Glomerular endothelial cell (primary cell): Measurements from ENCODE around the genes PDIA2, PIGQ, MCRIP2 and RHBDL1.

DNA sequence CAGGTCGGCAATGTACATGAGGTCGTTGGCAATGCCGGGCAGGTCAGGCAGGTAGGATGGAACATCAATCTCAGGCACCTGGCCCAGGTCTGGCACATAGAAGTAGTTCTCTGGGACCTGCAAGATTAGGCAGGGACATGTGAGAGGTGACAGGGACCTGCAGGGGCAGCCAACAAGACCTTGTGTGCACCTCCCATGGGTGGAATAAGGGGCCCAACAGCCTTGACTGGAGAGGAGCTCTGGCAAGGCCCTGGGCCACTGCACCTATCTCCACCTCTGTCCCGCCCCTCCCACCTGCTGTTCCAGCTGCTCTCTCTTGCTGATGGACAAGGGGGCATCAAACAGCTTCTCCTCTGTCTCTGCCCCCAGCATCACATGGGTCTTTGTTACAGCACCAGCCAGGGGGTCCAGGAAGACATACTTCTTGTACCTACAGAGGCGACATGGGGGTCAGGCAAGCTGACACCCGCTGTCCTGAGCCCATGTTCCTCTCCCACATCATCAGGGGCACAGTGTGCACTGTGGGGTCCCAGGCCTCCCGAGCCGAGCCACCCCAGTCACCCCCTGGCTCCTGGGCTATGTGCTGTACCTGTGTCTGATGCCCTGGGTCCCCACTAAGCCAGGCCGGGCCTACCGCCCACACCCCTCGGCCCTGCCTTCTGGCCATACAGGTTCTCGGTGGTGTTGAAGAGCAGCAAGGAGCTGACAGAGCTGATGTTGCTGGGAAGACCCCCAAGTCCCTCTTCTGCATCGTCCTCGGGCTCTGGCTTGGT, 36.6 kb downstream of the POLR3K start:
- RAMPAGE, long total RNA, result no peak

DNA sequence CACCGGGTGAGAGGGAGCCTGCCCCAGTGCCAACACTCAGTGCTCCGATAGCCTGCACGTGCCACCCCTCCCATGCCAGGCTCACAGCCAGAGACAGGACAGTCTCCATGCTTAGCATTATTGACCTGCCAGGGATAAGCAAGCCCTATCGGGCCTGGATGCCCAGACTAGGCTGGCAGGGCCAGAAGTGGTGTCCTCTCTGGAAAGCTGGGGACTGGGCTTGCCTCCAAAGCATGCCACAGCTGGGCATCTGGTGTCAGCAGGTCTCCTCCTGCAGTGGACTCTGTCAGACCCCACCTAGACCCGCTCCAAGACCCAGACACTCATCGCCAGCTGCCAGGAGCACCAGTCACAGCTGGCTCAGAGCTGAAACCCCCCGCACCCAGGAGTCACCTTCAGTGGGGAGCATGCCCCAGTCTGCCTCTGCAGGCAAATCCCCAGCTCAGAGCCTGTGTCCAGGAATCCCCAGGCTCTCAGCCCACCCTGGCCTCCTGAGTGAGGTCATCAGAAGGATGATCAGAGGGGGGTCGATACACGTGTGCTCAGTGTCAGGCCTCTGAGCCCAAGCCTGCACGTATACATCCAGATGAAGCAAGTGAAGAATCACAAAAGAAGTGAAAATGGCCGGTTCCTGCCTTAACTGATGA, 1.8 kb upstream of the RHBDF1 start:
- RAMPAGE, long total RNA, result no peak

- RAMPAGE, long total RNA, result no peak
These were observed 20.1 kb downstream of the MPG start for GRCh38 chr16:97874-98713.

- RAMPAGE, long total RNA, result no peak
These were observed at the start of gene PDIA2 for GRCh38 chr16:282922-283402. Gene PDIA2, plus strand, starts transcription at chr16:283164.

- RAMPAGE, long total RNA, result no peak
These were observed 6.4 kb downstream of the PDIA2 start for GRCh38 chr16:289156-289947.

- RAMPAGE, long total RNA, result no peak
These were observed 14.1 kb downstream of the PDIA2 start for GRCh38 chr16:296945-297502.

GRCh38 chr16:330089-330737, 22.3 kb downstream of the AXIN1 start:
- RAMPAGE, long total RNA, result no peak

GRCh38 chr16:345998-347276, 6.1 kb downstream of the AXIN1 start:
- RAMPAGE, long total RNA, result no peak

DNA sequence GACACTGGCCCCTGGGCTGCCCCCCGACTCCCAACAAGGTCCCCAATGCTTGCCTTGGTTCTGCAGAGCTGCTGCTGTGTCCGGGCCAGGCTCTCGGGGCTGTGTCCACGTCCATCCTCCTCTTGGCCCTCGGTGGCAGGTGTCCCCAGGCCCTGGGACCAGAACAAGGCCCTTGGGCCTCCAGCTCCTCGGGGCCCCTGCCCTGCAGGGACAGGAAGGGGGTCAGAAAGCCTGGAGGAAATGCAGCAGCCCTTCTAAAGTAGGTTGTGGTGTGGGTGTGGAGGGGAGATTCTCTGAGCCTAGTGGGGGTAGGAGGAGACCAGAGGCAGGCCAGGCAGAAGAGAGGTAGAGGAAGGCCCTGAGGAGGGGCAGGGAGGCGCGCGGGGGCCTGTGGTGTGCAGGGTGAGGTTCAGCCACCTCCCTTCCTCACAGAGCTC, 2.5 kb upstream of the AXIN1 start:
- RAMPAGE, long total RNA, result no peak

DNA sequence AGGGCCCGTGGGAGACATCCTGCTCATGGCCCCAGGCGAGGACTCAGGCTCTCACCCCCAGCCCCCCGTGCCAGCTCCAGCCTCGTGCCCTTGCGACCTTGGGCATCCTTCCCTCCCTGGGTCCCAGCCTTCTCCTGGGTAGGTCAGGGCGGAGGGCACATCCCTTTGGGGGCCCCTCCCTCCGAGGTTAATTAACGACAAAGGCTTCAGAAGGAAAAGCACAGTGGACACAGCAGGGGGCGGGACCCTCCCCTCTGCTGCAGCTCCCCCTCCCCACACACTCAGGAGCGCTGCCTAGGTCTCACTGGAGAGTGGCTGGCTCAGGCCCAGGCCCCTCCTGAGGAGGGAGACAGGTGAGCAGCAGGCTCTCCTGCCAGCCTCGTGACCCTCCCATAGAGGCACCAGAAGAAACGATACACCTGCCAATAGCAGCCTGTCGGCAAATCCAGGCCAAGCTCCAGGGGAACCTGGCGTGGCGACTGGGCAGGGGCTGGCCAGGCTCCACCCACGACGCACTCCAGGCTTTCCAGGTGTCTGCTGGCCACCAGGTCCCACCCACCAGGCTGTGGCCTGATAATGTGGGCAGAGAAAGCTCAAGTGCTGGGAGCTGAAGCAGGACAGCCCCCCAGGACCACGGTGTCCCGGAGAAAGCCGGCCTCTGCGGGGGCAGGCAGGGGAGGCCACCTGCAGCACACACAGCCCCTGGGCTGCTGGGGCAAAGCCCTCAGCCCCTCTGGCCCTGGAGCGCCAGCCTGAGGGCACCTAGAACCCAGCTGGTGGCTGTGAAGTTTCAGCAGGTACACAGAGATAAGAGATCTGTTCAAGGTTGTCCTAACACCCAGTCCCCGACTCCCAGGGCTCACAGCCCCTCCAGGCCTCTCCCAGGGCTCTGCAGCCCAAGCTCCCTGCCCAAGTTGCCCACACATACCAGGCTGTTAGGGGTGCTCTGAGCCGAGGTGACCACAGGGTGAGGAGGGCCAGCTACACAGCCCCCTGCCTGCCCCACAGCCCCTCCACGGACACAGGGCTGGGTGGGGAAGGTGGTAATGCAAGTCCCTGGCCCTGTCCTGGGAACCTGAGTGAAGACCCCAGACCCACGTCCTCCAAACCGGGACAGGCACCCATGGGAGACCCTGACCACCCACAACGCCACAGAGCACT, 2.5 kb downstream of the PGAP6 start:
- RAMPAGE, long total RNA, result no peak

DNA sequence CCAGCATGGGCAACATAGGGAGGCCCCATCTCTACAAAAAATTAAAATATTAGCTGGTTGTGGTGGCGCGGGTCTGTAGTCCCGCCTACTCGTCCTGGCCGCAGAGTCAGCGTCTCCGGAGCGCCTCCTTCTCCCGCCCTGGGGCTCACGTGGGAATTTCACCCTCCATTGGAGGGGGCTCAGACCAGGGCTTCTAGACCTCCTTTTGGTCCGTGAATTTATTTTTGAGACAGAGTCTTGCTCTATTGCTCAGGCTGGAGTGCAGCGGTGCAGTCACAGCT, 457 bp upstream of the NME4 start:
- RAMPAGE, long total RNA, result no peak

GRCh38 chr16:501961-502873, 25.3 kb upstream of the CAPN15 start:
- RAMPAGE, long total RNA, result no peak

GRCh38 chr16:515164-515714, 12.3 kb upstream of the CAPN15 start:
- RAMPAGE, long total RNA, result no peak

DNA sequence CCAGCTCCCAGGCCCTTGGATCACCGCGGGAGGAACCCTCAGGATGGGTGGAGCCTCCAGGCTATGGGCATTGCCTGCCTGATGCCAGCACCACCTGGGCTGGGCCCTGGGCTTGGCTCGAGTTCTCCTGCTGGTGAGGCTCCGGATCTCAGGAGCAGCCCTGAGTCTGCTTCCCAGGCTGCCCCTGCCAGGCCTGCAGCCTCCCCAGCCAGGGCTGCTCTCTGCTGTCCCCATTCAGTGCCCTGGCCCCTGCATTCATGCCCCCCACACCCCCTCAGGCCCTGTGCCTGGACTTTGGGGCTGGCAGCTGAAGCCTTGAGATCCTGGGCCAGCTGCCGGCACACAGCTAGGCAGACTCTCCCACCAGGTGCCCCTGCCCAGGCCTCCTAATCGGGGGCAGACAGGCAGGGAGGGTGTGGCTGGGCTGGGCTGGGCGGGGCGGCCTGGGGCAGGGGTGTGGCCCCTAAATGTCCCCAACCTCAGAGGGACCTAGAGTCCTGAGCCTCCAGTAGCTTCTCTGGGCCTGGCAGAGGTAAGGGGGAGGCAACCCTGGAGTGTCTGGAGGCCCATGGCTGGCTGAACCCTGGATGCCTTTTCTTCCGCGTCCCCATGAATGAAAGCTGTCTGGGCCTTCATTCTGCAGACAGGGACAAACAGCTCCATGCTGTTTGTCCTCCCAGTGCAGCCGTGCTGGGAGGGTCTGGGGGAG, 1.2 kb upstream of the PIGQ start:
- RAMPAGE, long total RNA, result no peak

- RAMPAGE, long total RNA, result no peak
These were observed at the start of gene PIGQ for GRCh38 chr16:569325-570496. Gene PIGQ, plus strand, starts transcription at chr16:569968.

- RAMPAGE, long total RNA, result no peak
These were observed 2.9 kb downstream of the RAB40C start for GRCh38 chr16:592477-593473.

- RAMPAGE, long total RNA, result no peak
These were observed 1.0 kb upstream of the METTL26 start for GRCh38 chr16:637185-637424.

DNA sequence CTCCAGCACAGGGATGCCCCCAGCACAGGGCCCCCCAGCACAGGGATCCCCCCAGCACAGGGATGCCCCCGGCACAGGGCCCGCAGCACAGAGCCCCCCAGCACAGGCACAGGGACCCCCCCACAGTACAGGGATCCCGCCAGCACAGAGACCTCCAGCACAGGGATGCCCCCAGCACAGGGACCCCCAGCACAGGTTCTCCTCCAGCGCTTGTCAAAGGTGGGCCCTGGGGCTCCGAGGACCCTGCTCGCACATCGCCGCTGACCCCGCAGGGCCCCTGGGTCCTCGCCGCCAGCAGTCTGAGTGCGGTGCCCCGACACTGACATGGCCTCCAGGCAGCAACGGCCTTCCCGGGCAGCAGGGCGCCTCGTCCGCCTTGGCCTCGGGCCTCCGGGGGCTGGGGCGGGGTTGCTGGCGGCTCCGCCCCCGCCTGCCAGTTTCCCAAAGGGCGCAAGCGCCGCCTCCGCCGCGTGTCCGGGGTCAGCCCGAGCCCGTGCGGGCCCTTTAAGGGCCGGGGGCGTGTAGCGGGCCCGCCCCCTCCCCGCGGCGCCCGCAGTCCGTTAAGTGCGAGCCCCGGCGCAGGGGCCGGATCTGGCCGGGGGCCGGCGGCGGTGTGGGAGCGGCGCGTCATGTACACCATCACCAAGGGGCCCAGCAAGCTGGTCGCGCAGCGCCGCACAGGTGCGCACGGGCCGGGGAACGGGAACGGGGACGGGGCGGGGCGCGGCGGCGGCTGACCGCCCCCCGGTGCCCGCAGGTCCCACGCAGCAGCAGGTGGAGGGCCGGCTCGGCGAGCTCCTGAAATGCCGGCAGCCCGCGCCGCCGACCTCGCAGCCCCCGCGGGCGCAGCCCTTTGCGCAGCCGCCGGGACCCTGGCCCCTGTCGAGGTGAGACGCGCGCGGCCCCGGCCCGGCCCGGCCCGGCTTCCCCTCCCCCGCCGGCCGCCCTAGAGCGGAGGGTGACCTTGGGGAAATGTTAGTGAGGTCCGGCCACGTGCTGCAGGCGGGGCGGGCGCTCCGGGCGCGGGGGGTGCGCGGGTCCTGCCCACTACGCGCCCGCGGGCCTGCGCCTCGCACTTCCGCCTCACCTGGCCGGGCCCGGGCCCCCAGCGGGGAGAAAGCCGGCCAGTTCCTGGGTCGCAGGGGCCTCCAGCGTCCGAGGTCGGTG, at the start of gene MCRIP2:
Gene MCRIP2, plus strand, starts transcription at position 466 of the 1,167 bp plus-strand sequence.
- RAMPAGE, long total RNA, result no peak

DNA sequence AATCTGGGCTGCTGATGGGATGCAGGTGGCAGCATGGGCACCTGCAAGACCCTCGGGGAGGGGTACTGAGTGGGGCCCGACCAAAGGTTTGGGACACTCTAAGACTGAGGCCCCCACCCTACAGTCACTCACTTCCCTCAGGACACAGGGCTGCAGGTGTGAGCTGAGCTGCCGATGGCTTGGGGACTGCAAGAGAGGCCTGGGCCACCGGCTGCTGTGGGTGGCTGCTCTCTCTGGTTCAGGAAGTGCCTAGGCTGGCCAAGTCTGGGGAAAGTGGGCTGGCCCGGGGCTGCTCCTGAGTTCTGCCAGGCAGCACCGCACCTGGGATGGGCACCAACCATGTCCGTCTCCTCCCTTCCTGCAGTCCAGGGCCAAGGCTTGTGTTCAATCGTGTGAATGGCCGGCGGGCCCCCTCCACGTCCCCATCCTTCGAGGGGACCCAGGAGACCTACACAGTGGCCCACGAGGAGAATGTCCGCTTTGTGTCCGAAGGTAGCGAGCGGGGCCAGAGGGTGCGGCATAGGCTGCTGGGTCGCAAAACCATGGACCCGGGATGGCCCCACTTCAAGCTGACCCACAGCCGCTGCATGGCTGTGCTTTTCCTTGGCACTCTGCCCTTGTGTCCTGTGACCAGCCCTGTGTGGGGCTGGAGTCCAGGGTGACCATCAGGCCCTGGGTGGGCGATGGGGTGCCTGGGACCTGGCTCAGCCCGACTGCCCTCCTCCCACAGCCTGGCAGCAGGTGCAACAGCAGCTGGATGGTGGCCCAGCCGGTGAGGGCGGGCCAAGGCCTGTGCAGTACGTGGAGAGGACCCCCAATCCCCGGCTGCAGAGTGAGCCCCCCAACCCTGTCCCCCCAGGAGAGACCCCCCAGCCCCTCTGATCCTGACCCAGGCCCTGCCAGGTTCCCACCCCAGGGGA, 1.9 kb upstream of the WDR90 start:
- RAMPAGE, long total RNA, result no peak

- RAMPAGE, long total RNA, result no peak
These were observed at the start of gene RHBDL1 for GRCh38 chr16:675397-676193. Gene RHBDL1, plus strand, starts transcription at chr16:675671.